Measurements from ENCODE around the genes KATNA1, LATS1, AKAP12 and CCDC170.

DNA sequence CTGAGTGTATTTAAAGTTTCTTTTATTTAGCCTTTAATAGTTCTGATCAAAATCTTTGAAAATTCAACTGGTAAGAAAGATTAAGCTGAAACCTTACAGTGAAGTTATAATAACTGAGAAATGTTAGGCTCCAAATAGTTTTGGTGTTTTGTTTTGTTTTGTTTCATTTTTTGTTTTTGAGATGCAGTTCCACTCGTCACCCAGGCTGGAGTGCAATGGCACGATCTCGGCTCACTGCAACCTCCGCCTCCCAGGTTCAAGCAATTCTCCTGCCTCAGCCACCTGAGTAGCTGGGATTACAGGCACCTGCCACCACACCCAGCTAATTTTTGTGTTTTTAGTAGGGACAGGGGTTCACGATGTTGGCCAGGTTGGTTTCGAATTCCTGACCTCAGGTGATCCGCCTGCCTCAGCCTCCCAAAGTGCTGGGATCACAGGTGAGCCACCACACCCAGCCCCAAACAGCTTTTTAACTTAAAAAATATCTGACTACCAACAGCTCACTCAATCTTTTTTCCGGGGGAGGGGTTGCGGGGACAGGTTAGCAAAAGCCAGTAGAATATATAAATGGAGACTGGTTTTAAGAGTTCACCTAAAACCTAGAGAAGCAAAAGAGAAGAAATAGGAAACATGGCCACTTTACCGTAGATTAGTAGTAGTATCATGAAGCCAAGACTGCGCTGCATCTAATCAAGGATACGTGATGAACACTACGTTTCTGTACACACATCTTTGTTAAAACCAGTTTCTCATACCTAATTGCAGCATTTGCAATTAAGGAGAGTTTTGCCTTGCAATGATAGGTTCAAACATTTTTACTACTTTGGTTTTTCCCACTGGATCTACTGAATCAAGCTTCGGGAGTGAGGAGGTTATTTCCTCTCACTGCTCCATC lies 10.8 kb upstream of the ZC3H12D start:
- RRBS, result no CpG with 5 or more reads among the region's 14 CpGs

- RRBS, result under 1% methylated on average over 6 of the region's 33 CpGs
Measured at GRCh38 chr6:149544830-149545909, 673 bp downstream of the PPIL4 start.

DNA sequence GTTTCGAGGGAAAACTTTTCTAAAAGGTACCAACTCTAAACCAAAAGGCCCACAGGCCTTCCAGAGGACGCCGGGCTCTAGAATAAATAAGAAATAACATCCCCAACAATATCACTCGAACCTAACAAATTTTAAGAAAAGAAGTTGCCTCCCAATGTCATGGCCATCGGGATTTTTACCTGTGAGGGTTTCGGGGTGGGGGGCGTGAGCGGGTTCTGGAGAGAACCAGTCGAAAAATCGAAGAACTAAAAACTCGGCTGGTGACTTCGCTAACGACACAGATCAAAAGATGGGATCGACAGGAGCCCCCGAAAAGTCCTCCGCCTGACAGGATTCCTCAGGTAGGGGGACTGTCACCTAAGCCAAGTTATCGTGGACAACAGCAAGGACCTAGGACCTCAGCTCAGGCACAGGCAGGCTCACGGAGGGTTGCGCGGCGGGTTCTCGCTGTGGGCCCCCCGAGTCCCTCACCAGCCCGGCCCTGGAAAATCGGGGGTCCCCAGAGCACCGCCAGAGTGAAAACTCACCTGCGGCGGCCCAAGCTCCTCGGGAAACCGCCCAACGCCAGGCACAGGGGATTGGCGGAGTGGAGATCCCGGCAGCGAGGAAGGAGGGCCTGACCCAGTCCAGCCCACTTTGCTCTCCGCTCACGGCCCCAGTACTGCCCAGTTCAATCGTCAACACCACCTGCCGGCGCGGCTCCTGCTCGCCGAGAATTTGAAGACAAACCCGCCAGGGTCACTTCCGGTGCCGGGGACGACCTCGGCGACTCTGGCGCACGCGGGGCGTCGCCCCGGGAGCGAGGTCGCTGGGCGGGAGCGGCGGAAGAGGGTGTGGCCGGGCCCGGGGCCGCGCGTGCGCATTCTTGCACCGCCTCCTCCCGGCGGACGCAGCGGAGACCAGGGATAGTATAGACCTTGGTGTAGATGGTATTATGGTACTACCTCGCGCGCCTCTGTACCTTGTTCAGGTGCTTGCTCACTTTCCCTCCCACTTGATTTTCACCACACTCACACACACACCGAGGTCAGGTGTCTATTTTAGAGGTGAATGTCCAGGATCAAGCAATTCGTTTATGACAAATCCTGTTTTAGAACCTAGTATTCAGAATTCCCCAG lies at the start of gene KATNA1:
Gene KATNA1, minus strand, starts transcription at position 773 of the 1,118 bp plus-strand sequence.
- RRBS, result under 1% methylated on average over 36 of the region's 75 CpGs

DNA sequence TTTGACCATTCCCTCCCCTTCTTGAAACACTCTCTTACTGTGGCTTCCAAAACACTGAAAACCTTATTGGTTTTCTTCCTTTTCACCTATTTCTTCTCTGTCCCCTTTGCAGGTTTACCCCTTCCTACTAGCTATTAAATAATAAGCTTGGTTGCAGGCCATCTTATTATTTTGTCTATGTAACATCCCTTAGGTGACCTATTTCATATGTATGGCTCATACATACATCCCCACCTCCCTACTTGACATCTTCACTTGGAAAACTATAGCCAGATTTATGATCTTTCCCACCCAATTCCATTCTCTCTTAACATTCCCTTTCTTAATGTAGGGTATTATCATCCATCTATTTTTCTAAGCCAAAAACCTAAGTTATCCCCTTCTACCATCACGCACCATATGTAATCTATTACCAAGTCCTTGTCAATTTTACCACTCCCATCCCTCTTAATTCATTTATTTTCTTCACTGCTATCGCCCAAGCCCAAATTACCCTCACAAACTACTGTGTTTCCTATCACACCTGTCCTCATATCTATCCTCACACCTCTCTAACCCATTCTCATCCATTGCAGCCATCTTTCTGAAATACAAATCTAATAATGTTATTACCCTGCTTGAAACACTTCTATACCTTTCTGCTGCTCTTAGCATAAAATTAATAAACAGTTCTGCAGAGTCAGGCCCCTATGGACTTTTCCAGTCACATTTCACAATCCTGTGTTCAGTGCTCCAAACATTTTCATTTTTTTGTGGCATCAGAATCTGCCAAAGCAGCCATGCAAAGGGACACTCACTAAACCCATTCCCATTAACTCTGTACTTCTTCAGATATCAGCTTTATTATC lies 26.1 kb downstream of the LATS1 start:
- RRBS, result no CpG with 5 or more reads among the region's 2 CpGs

- RRBS, result under 1% methylated on average over 13 of the region's 53 CpGs
Measured at GRCh38 chr6:149717952-149718466, at the start of gene LATS1. Gene LATS1, minus strand, starts transcription at chr6:149718101.

- RRBS, result no CpG with 5 or more reads among the region's 2 CpGs
Measured at GRCh38 chr6:149796351-149796691, 46.8 kb downstream of the PCMT1 start.

DNA sequence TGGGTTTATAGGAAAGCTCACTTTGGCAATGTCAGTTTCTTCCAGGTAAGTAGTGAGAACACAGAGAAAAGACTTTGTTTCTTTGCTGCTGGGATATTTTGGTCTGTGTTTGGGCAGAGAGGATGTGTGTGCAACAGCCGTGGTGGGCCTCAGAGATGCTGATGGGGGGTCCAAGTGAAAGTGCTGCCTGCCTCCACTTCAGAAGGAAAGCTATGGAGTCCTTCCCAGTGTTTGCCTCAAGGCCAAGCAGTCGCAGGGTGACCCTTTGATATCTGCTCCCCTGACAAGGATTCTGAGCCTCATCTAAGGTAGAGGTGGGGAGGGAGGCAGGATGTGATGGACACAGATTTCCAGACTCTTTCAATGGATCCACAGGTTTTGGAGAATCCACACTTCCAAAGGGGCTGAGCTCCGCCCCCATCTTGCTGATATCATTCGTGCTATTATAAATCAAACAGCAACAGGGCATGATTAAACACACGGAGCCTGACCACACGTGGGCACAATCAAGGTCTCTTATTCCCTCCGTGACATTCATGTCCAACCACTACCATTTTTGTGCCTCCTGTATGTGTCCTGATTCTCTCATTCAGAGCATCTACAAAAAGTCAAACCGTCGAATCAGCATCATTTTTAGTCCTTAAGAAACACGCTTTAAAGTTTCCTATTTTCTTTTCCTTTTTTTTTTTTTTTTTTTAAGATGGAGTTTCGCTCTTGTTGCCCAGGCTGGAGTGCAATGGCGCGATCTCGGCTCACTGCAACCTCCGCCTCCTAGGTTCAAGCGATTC lies 2.1 kb downstream of the LRP11 start:
- RRBS, result no CpG with 5 or more reads among the region's 16 CpGs

DNA sequence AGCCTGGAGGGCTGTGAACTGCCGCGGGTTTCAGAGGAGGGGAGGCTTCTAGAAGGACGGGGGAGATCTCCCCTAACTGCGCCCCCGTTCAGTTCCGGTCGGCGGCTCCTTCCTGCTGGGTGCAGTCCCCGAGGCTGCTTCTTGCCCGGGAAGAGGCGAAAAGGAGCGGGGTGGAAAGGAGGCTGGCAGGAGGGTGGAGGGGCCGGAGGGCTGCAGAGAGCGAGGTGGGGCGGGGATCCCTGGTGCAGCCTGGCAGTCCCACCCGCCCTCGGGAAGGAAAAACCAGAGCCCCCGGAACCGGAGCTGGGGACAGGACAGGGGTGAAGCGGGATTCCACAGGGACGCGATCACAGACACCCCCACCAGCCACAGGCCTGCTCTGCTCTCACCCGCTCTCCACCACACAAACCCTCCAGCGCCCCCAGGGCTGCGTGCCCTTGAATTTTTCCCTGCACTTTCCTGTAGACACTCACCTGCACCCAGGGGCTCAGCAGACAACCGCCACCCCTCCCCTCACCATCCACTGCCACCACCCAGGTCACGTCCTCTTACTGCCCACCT lies 462 bp downstream of the ULBP2 start:
- RRBS, result 2% methylated on average over 12 of the region's 27 CpGs

DNA sequence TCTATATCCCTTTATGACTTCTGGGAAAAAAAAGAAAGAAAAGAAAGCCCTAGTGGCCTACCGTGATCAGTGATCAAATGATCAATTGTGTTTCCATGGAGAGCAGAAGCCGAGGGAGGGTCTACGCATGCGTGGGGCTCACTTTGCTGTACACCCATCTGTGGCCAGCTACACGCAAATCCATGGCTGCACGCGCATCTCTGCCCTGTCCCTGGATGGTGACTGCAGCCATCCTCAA lies 695 bp upstream of the ULBP3 start:
- RRBS, result no CpG with 5 or more reads among the region's 7 CpGs

DNA sequence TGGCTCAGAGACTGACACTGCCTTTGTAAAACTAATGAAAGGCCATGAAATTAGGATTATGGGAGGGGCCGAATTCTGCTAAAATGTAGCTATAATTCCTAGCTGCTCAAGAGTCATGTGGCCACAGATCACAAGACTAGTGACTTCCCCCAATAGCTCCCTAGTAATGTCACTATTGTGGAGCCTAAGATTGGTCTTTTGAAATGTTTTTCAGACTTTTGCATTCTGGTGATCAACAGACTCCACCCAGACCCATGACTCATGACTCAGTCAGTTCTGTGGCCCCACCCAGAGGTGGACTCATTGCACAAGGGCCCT lies 71.6 kb upstream of the IYD start:
- RRBS, result no CpG with 5 or more reads among the region's 1 CpG

- RRBS, result no CpG with 5 or more reads among the region's 15 CpGs
Measured at GRCh38 chr6:150753382-150754261, 111.9 kb upstream of the MTHFD1L start.

DNA sequence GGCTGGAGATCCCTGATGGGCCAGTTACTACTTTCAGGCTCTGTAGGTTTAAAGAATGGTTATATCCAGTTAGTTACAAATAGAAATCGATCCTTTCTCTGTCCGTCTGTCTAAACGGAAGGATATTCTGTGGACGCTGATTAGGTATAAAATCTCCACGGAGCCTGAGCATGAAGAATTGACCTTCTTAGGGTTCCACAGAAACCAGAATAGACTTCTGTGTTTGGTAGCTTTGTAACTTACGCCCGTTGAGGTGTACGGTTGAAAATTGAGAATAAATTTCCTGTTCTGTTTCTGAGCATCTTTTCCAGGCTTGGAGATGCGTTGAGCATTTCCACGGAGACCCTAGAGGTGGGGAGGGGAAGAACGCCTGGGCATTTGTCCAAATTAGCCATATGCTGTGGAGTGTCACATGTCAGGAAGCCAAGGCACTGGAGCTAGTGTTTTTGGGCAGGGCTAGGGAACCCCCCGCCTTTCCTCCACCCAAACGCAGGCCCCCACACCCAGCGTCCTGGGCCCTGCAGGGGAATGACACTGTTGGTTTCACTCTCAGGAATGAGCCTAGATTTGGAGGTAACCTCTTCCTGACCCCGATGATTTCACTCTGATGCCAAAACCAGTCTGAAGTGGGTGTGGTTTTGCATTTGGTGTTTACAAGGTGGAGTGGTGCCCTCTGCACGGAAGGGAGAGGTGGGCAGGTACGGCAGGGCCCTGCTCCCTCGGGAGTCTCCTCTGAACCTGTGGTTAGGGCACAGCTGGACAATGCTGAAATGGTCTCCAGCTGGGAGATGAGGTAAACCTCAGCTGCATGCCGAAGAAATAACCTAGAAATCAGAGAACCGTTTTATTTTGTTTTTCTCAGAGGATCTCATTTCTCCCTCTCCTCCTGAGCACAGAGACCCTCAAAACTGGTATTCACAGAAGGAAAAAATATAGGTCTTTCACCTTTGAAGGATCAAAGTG lies 29.4 kb downstream of the MTHFD1L start:
- RRBS, result no CpG with 5 or more reads among the region's 20 CpGs

DNA sequence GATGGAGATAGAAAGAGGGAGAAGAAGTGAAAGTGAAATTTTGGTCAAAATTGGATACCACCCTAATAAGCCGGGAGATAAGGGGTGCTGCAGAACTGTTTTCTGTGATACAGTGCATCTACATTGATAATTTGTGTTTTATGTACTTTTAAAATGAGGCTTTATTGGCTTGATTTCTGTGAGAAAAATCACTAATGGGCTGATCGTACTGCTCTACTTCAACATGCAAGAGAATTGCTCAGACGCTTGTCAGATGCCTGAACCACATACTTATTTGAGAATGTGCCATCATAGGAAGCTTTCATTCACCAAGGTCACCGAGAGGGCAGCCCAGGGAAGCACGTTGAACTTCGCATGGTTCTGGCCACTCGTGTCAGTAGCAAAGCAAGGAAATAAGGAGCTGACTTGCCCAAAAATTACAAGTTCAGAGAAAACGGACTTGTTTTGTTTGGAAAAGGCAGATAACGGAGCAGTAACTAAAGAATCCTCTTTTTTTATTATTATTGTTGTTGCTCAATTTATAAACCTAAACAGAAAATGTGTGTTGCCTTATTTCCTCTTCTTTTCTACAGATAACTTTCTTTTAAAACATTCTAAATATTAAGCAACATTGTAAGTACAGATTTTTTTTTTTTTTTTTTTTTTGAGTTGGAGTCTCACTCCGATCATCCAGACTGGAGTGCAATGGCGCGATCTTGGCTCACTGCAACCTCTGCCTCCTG lies 168.4 kb upstream of the AKAP12 start:
- RRBS, result no CpG with 5 or more reads among the region's 12 CpGs

- RRBS, result 13% methylated on average over 26 of the region's 70 CpGs
Measured at GRCh38 chr6:151239460-151240581, at the start of gene AKAP12. Gene AKAP12, plus strand, starts transcription at chr6:151239967.

DNA sequence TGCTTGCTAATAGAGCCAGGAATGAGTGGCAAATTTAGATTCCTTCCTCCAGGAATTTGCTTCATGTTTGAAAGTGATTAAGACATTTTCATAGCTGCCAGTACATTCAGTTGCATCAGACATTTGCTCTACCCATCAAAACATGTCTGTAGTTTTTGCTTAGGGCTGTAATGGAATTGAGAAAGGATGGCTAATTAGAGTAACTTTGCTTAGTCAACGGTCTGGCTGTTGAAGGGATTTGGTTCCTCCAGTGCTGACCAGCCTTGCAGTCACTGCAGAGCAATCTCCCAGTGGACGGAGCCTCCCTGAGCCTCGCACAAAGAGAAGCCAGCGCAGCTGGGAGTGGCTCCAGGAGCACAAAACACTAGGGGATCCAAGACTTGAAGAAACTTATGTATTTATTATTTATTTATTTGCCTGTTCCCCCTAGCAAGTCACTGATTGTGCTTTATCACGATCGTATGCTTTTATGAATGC lies 36.6 kb downstream of the AKAP12 start:
- RRBS, result no CpG with 5 or more reads among the region's 6 CpGs

- RRBS, result no CpG with 5 or more reads among the region's 11 CpGs
Measured at GRCh38 chr6:151291355-151292071, 51.7 kb downstream of the AKAP12 start.

DNA sequence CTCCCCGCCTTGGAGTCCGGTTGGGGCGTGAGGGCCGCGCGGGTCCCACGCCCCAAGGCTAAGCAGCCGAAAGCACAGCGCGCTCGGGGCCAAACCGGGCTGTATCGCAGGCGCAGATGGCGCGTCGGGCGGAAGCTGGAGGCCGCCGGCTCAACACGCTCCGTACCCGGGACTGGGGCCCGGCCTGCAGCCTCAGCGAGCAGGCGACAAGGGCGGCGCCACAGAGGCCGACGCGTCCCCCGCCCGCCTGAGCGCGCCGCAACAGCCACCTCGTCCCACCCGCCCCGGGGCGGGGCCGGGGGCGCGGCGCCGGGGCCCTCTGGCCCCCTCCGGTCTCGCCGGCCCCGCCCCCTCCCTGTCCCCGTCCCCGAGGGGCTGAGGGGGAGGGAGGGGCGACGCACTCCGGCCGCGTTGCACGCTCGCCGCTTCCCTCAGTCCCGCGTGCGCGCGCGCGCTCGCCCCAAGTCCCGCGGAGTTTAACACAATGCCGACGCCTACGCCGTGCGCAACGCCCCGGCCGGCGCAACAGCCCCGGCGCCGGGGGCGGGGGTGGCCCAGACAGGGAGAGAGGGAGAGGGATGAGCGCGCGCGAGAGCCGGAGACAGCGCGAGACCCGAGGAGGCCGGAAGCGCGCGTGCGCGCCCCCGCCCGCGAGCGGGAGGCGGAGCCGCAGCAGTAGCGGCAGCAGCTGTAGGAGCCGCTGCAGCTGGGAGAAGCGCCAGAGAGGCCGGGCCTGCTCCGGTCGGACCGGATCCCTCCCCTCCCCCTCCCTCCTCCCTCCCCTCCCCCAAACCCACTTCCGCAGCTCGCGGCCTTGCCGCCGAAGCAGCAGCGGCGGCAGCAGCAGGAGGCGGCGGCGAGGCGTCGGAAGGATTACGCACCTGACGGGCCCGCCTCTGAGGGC lies 1.1 kb downstream of the ZBTB2 start:
- RRBS, result 1% methylated on average over 63 of the region's 124 CpGs

GRCh38 chr6:151475535-151475848 lies 18.3 kb upstream of the CCDC170 start:
- RRBS, result no CpG with 5 or more reads among the region's 7 CpGs

GRCh38 chr6:151493577-151494247 lies at the start of gene CCDC170:
Gene CCDC170, plus strand, starts transcription at chr6:151494017.
- RRBS, result 16% methylated on average over 36 of the region's 69 CpGs

GRCh38 chr6:151494248-151495007 lies 611 bp downstream of the CCDC170 start:
- RRBS, result 38% methylated on average over 10 of the region's 44 CpGs